Cardiac ventricle fibroblast (primary cell): ENCODE results near the gene ACBD7.

GRCh38 chr10:15088173-15089125, at the start of gene ACBD7:
ACBD7 (minus strand) TSS chr10:15088776.
- RAMPAGE, long total RNA = no peak

DNA sequence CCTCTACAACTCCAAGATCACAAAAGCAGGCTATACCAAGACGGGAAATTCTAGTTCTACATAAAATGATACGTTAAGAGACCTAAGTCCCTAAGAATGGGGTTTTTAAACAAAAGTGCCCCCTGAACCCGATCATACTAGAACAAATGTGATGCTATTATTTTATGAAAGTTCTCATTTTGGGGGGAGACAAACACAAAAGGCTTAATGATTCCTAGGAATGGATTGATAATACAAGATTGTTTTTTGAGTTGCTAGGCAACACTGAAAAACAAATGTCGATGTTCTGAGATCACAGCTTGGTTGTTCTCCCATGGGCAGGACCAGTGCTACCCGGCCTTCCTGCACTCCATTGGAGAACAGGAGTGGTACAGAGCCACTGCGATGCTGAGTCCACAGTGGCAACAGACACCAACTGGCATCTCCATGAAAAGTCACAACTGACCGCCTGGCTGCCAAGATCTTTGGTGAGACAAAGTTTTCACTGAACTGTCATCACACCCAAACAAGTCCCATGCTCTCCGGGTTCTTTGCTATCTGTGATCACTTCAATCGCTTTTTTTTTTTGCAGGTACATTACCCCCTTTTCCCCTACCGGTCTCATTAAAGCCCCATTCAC, 68.8 kb upstream of the NMT2 start:
- RAMPAGE, long total RNA = no peak

- RAMPAGE, long total RNA = no peak
Measured at GRCh38 chr10:15254749-15255377, 86.4 kb upstream of the NMT2 start.

- RAMPAGE, long total RNA = no peak
Measured at GRCh38 chr10:15346621-15346996, 24.5 kb downstream of the FAM171A1 start.

DNA sequence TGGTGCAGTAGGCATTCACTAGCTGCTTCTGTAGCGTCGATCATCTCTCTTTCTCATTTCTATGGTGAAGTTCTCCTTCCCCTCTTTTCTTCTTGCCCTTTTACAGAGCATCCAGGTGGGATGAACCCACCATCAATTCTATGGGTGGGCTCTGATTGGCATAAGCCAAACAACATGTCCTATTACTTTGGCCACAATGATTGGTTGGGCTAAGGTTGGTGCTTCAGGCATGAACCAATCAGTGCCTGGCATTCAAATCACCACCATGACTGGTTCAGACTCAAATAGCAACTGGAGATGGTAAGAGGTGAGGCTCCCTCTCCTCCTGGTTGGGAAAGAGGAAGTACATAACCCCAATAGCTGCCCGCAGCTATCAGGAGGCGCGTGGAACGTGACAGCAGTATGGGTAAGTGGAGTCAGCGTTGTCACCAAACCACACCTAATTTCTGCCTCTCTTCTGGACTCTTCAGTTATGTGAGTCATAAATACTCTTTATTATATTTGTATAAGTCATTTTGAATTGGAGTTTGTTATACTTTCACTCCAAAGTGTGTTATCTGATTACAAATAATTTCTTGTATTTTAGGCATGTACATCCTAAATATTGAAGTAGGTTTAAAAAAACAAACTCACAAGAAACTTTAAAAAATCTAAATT, 17.9 kb upstream of the ITGA8 start:
- RAMPAGE, long total RNA = no peak

GRCh38 chr10:16436284-16436876, 430 bp upstream of the PTER start:
- RAMPAGE, long total RNA = no peak

GRCh38 chr10:16441391-16441838, 4.6 kb downstream of the PTER start:
- RAMPAGE, long total RNA = no peak

- RAMPAGE, long total RNA = no peak
Measured at GRCh38 chr10:16668684-16669353, 147.1 kb upstream of the C1QL3 start.

- RAMPAGE, long total RNA = no peak
Measured at GRCh38 chr10:16995948-16996540, 133.6 kb downstream of the CUBN start.

GRCh38 chr10:17212698-17213348, 11.4 kb upstream of the TRDMT1 start:
- RAMPAGE, long total RNA = no peak

DNA sequence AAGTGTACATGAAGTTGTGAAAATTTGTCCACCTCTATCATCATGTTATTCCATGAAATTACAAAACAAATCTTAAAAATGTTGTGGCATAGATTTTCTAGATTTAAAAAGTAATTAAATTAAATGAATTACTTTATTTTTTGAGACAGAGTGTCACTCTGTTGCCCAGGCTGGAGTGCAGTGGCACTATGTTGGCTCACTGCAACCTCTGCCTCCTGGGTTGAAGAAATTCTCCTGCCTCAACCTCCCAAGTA, 4.7 kb downstream of the VIM start:
- RAMPAGE, long total RNA = no peak

- RAMPAGE, long total RNA = no peak
Measured at GRCh38 chr10:17423423-17423720, 31.0 kb downstream of the ST8SIA6 start.

DNA sequence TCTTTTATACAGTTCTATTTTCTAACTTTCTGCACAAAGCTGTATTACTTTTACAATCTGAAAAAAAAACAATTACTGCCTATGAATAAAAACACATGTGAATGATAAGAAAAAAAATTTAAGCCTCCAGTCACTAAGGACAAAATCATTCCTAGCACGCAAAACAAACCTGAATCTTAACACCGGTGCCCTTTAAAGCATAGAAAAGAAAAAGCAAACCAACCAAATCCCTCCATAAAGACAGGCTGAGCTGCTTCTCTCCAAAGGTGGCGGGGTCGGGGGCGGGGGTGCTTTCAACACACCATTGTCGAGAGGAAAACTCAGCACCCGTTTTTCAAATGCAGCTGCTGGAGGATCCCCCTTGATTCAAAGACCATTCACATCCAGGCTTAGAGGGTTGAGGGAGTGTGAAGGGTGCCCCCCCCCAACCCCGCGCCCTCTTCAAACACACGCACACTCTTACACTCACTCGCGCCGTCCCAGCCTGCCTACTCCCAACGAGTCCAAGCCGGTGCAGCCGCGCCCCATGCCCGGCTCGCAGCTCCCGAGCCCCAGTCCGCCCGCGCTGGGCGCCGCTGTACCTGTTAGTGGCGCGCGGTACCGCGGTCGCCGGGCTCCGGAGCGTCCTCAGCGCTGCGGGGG, 1.3 kb downstream of the ST8SIA6 start:
- RAMPAGE, long total RNA = no peak

DNA sequence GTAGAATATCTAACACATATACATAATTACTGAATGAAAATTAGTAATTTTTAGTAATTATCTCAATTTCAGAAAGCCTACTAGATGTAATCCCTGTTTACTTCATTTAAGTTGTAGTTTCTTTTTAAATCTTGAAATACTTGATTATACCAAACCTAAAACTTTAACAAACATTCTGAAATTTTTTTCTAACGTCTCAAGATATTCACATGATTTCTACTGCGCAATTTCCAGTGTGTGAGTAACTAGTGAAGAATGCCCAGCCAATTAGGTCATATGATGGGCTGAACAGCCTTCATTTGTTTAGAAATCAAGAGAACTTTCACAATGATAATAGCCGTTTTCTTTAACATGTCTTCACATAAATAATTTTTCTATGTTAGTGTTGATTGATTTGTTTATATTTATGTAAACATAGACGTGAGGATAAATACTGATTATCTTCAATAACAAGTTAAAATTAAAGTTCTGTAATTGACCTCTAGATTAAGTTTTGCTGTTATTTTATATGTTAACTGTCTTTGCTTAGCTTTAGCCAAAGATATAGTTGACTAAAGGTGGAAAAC, 21.8 kb downstream of the STAM start:
- RAMPAGE, long total RNA = no peak

GRCh38 chr10:17758080-17758683, 6.2 kb downstream of the TMEM236 start:
- RAMPAGE, long total RNA = no peak

- RAMPAGE, long total RNA = no peak
Measured at GRCh38 chr10:17849369-17849854, 40.3 kb downstream of the MRC1 start.

DNA sequence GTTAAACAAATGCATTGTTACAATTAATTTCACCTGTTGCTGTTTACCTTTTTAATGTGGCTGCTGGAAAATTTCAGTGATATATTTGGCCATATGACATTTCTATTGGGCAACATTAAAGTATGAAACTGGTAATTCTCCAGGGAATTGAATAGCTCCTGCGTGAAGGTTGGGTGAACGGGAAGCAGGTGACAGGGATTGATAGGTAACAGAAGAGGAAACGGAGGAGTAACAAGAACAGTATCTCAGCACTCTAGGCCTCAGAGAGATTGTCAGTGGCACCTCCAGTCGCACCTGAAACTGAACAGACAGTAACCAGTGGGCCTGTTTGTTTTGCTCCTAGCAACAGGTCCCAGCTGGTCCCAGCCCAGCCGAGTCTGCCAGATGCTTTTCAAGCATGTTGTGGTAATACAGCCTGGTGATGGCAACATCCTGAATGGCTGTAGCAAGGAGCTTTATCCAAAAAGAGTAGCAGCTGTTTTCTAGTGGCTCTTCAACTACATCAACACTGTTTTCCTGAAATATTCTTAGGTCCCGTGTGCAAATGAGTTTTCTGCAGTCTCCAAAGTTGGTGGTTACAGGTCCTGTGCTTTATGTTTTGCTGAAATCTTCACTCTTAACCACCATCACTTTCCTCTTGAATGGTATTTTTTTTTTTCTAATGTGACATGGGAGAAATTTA, 4.7 kb downstream of the CACNB2 start:
- RAMPAGE, long total RNA = no peak

DNA sequence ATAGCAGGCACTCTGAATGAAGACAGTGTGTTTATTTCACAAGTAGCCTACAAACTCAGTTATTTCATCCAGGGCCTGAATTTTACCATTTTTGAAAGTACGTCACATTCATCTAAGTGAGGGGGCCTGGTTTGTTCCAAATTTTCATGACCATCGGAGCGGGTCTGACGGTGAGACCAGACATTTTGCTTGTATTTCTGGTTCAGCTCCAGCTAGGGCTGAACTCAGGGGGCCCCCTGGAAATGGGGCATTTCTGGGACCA, 74.9 kb downstream of the CACNB2 start:
- RAMPAGE, long total RNA = no peak

DNA sequence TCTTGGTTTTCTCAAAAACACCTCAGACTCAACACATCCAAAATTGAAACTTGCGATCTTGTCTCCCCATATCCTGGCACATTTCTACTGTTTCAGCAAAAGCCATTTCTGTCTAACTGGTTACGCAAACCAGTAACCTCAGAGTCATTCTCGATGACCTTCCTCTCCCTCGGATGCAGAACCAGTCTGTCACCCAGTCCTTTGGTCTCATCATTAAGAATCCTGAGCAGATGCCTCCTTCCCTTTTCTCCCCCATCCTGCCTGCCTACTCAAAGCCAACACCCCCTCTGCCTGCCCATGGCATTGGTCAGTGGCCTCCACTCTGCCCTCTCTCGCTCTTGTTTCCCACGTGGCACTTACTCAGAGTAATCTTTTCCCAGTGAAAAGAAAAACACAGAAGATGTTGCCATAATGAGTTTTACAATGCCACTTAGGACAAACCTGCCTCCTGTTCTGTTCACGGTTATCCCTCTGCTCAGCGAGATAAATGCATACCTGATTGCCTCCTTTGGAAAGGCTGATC, 100.4 kb downstream of the CACNB2 start:
- RAMPAGE, long total RNA = no peak

DNA sequence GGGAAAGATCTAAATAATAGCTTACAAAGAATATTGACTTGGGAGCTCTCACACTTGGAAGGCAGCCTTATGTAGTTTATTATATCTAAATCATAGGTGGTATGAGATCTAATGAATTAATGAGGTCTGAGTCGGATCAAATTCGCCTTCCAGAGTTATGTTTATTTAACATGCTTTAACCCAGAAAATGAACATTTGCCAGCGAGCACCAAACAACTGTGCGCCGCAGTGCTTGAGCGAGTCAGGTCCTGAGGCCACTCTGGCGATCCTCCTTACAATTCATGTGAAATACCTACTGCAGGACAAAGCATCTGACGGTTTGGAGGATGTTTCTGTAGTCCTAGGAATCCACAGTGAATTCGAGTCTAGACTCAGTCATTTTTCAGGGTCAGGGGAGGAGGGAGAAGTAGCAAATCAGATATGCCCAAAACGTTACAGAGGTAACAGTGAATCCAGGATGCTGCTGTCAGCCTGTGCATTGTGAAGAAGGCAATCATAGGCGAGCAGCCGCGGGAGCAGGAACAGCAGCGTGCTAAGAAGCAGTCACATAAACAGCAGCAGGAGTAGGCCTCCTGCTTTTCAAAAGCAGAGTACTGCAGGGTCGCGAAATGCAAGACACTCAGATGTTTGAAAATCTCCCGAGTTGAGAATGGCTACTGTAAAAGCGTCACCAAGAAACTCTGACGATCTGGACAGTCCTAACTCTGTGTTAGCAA, 120.2 kb downstream of the CACNB2 start:
- RAMPAGE, long total RNA = no peak